Skeletal muscle cell (primary cell): ENCODE measurements around the gene SGSM1.

DNA sequence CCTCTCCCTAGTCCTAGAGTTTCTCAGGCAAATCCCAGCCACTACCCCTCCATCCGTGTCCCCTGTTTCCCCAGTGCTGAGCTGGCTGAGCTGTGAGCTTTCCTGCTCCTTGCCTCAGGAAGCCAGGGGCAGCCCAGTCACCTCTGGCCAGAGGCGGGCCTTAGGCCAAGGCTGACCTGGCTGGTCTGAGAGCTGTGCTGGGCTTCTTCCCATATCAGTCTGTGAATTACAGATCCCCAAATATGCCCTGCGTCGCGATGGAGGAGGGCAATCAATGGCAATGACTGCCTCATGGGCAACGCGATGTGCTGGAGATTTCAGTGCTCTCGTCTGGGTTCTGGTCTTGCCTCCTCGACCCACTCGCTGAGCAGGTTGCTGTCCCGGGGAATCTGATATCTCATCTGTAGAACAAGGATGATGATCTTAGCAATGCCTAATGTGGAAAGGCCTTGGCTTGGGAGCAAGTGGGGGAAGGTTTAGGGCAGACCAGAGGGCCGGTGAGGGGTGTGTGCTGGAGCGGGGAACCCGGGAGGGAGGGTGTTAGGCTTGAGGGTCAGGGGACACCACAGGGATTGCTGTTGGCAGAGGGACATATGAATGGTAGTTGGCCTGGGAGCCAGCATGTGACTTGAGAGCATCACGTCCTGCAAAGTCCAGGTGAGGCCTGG, 1.8 kb upstream of the ADORA2A start:
- RRBS = no CpG with 5 or more reads among the region's 15 CpGs

DNA sequence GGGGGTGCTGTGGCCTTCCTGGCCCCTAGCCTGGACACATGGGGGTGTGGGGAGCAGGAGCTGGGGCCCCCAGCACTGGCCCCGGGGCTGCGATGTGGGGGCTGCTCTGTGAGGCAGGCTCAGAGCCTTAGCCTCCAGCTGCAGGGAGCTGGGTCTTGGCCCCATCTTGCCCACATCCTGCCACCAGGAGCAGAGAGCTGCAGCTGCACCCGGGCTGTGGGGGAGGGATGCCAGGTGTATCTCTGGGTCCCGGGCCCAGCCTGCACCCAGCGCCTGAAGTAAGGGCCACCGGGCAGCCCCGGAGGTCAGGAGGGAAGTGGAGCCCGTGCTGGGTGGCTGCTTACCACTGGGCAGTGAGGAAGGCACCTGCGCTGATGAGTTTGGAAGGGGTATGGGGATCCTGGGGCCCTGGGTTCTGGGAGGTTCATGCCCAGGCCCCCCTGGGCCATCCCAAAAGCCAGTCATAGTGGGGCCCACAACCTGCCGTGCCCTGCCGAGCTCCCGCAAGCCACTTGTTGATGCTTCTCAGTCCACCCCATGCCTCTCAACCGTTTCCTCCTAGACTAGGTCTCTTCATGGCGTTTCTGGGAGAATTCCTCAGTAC, 475 bp downstream of the ADORA2A start:
- RRBS = 50% methylated on average over 1 of the region's 14 CpGs

DNA sequence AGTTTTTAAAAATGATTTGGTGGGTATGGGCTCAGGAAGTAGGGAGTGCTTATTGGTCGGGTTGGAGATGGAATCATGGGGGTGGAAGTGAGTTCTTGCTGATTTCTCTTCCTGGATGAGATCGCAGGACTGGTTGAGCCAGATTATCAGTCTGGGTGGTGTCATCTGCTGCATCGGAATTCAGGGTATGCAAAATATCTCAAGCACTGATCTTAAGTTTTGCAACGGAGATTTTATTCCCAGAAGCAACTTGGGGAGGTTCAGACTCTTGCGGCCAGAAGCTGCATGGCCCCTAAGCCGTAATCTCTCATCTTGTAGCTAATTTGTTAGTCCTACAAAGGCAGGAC, 1.2 kb upstream of the PIWIL3 start:
- RRBS = no CpG with 5 or more reads among the region's 6 CpGs

GRCh38 chr22:24805767-24806551, at the start of gene SGSM1:
SGSM1 (plus strand) TSS chr22:24806211.
- RRBS = under 1% methylated on average over 19 of the region's 74 CpGs

GRCh38 chr22:24894219-24894972, 52.1 kb downstream of the LHFPL7 start:
- RRBS = no CpG with 5 or more reads among the region's 16 CpGs

GRCh38 chr22:24953880-24954207, 1.3 kb downstream of the KIAA1671 start:
- RRBS = no CpG with 5 or more reads among the region's 3 CpGs

DNA sequence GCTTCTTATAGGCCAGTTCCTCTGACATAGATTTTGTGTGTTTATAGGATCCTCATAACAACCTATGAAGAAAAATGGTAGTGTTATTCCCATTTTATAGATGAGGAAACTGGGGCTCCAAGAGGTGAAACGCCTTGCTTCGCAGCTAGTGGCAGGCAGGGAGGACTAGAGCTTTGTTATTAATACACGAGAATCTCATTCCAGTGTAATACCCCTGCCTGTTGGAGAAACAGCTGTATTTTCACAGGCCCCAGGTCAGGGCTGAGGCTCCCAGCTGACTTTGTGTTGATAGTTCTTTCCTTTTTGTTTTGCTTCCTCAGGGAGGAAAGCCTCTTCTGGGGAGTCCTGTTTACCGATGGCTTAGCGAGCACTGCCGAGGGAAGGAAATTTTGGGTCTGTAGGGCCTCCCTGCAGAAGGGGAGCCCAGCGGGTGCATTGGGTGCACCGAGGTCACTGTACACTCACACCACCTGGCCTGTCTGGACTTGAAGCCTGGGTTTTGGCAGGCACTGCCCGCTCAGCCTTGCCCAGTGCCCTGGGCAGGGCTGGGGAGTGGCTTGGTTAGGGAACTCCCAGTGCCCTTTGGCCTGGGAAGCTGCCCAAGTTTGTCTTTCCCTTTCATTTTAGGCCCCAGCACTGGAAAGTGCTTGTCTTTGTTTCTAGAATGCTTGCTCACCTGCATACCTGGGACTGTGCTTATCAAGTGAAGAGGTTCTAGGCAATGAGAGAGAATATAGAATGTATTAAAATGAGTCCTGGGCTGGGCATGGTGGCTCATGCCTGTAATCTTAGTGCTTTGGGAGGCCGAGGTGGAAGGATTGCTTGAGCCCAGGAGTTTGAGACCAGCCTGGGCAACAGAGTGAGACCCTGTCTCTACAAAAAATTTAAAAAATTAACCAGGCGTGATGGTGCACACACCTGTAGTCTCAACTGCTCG, 13.7 kb downstream of the KIAA1671 start:
- RRBS = no CpG with 5 or more reads among the region's 12 CpGs

- RRBS = no CpG with 5 or more reads among the region's 2 CpGs
Measured at GRCh38 chr22:25013876-25014103, 61.3 kb downstream of the KIAA1671 start.

DNA sequence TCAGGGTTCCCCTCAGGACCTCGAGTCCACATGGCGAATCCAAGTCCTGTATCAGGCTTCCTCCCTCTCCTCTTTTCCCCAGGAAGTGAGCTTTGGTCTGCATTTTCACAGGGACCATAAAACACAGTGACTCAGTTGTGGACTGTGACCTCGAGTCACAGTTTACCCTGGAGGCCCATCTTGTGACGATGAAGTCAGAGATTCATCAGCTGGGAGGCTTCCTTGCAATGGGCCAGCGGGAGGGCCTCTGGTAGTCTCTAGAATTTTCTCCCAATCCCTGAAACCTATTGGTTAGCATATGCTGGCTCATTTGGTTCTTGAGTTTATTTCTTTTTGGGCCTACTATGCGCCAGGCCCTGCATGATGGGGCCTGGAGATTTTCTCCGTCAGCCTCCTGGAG, 100.7 kb downstream of the KIAA1671 start:
- RRBS = no CpG with 5 or more reads among the region's 7 CpGs

- RRBS = 26% methylated on average over 2 of the region's 7 CpGs
Measured at GRCh38 chr22:25131447-25131912, 68.2 kb upstream of the CRYBB3 start.

GRCh38 chr22:25162123-25162560, 37.5 kb upstream of the CRYBB3 start:
- RRBS = no CpG with 5 or more reads among the region's 5 CpGs

GRCh38 chr22:25179021-25179682, 20.5 kb upstream of the CRYBB3 start:
- RRBS = no CpG with 5 or more reads among the region's 54 CpGs

DNA sequence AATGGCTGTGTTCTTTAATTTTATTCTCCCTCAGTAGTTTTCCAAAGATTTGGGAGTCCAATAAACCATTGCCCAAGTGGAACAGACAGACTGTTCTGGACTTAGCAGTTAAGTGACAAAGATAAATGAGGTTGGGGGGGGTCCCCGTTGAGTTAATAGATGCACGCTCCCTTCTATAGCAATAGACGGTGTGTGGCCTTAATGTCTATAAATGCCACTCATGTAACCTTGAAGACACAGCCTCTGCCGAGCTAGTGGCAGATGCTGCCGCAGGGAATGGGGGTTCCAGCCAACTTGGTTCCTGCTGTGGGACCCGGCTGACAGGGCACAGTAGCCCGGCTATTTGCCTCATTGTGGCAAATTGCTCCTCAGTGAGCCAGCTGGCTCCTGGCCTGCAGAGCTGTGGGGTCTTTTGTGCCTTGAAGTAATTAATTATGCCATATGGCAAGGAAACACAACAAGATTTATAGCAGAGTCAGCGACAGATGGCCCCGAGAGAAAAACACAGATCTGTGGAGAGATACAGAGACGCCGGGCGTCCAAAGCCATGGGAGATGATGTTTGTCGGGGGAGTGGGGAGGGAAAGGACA, 71.2 kb upstream of the GRK3 start:
- RRBS = no CpG with 5 or more reads among the region's 13 CpGs

DNA sequence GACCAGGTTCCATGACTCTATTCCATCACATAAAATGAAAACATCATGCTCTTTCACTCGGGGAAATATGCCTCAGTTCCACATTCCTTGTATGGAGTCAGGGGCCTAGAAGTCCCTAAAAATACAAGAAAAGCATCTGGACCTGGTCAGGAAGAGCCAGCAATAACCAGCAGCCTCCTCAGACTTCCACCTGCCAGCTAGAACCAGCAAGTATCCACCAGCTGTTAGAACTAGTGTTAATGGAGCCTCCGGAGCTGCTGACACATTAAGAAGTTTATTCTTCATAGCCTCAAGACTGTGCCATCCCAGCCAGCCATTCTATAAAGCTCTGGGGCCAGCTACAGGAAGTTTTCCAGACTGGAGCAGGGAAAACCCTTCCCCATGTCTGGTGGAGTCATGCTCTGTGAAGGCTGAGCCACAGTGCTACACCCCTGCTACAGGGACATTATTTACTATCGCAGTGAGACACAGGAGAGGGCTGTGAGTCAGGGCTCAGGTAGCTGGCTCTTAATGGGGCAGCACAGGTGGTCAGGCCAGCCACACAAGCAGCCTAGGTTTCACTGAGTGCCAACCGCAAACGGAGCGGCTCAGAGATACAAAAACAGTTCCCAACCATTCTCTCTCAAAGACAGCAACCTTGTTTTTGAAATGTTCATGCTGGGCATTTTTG, 12.2 kb downstream of the HPS4 start:
- RRBS = no CpG with 5 or more reads among the region's 6 CpGs

DNA sequence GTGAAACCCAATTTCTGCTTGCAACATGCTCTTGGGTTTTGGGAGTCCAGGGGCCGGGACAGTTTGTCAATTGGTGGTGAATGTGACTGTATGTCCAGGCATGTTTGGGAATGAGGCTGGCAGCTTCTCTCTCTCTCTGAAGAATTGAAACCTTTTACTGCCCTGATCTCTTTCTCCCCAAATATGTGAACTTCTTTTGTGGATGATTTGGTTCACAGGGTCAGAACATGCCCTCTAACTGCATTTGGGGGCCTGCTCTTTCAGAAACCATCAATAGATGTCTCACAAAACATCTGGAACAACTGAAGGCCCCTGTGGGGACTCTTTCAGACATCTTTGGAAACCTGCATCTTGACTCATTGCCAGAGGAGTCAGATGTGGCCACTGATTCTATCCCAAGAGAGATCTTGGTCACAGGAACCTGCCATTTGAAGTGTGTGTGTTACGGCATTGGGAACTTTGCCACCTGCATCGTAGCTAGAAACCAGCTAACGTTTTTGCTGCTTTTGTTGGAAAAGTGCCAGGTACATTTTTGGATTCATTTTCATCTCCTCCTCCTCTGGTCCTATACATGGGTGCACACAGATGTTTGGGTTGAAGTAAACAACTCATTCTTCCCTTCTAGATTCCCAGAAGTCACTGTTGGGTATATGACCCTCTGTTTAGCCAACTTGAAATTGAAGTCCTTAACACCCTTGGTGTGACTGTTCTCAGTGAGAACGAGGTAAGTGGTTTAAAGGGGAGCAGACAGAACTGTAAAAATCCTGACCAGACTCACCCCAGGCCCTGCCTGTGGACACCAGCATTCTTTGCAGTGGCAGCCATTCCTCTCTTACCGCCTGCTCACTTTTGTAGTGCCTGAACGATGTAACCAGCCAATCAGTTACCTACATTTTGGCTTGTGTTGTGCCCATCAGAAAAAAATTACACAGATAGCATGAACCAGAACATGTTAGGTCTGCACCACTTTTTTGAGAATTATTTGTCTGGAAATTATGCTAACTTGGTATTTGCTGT, 4.4 kb downstream of the SRRD start:
- RRBS = no CpG with 5 or more reads among the region's 7 CpGs

DNA sequence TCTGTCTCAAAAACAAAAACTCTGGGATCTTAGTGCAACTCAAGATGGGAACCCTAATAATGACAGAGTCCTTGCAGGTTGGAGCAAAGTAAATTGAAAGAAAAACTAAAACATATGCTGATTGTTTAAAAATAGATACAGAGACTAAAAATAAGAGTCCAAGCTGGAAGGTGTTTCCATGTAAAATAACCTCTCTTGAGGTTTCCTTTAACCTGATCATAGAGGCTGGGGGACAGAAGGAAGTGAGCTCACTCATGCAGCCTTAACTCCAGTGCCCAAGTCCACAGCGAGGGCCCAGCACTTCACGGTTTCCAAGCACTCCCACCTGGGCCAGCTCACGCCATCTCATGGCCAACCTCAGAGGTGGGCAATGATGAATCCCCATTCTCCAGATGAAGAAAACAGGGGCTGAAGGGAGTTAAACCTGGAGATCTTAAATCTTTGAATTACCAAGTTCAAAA, 14.8 kb upstream of the TFIP11 start:
- RRBS = no CpG with 5 or more reads among the region's 3 CpGs

DNA sequence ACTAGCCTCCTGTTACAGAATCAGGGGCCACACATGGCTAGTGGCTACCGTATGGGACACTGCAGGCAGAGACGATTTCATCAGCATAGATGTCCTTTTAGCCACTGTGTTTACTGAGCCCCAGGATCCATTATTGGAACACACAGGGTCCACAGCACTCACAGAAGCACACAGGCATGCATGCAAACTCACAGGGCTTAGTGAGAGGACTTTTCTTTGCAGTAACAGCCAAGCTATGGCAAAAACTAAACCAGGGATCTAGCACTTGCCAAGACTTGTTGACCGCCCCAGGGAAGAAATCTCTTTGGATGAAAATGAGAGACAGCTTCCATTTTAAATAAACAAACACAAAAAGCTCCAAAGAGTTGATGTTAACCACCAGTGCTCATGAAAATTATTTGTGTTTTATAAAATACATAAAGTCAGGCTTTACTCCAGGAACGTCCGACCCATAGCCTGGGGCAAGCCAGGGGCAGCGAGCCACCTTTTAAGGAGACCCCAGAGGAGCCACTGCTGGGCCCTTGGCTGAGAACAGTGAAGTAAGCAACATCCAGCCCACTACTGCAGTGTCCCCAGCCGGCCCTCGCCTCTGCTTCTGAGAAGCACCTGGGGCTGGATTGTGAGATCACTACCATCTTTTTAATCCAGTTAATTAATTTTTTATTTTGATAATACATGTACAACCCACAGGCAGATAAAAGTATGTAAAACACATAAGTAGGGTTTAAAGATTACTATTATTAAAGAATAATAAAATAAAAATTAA, 22.0 kb upstream of the TFIP11 start:
- RRBS = no CpG with 5 or more reads among the region's 8 CpGs

DNA sequence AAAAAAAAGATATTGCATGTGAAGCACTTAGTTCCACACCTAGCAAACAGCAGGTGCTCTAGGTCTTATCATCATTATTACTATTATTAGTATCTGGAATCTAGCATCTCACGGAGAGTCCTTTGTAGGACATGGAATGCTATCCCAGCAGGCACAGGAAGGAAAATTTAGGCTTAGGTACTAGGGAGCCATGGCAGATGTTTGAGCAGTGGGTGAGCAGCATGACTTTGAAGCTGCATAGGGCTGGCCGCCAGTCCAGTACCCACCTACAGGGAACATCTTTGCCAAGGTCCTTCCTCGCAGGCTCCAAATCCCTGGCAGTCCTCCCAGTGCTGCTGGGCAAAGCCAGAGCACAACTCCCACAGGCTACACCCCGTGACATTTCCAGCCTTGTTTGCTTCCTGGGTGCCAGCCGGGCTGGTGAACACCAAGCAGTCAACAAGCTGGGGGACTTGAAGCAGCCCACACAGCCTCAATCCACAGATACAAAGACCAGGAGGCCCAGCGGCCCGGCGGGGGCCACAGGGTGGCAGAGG, 28.2 kb downstream of the TPST2 start:
- RRBS = no CpG with 5 or more reads among the region's 8 CpGs

- RRBS = 67% methylated on average over 1 of the region's 14 CpGs
Measured at GRCh38 chr22:26570841-26571611, 18.9 kb downstream of the TPST2 start.

DNA sequence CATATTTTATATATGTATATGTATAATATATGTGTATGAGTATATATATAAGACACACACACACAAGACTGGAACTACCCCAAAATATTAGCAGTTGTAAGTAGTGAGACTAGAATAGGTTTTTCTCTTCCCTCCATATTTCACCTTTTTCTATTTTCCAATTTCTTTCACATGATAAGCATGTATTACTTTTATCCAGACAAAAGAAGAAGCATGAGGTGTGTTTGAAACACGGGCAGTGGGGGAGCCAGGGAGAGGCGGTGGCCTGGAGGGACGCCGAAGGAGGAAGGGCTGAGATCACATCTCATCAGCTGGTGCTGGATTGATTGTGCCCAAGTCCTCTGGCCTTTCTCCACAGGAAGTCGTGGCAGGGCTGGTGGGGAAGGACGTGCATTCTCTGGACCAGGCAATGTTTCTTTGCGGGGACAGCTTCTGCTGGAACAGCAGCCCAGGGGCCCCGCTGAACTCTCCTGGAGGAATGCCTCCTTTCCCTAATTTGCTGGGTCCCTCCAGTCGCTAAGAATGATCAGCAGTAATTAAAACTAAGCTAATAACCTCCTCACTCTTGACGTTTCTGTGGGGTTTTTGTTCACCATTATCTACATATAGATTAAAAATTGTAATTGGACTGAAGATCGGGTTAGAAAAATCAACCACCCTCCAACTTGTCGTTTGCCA, 118.5 kb downstream of the CRYBA4 start:
- RRBS = no CpG with 5 or more reads among the region's 12 CpGs